Transverse colon (tissue), 4 donors: ENCODE measurements around a stretch of chr22.

DNA sequence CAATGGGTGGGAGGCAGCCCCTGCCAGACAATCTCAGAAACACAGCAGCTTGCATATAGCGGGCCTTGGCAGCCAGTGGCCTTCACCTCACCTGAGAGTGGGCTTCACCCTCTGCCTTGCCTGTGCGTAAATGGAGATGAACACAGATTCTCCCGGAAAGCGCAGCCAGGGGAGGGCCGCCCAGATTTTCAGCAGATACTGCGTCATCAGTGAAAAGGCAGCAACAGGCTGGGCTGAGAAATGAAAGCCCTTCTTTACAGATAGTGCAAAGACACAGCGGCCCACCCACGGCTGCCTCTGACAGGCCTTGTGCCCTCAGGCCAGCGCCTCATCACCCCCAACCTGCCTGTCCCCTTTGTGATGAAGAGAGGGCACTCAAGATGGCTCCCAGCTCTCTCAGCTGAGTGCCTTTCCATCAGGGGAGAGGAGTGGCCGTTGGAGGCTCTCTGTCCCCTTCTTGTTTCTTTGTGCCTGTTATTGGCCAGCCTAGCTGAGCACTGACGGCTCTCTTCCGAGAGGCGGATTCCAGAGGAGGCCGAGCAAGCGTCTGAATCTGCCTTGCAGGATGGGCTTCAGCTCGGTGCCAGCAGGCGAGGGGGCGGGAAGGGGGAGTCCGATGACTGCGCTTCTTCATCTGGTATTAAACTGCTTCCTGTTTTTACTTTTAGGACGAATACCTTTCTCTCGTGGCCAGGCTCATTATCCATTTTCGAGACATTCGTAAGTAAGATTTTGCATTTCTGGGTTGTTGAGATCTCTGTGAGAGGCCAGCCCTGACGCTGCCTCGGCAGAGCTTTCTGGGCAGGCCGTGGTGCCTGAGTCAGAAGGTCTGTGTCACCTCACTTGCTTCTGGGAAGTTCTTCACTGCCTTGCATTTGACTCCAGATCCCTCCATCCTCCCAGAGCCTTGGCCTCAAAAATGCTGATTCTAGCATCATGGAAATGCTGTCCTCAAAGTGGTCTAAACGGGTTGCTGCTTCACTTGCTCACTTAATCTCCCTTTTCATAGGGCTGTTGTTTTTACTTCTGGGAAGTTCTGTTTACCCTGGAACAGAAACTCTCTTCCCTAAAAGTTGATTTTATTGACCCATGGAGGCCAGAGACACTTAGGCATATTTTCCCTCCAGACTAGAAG, 43.7 kb downstream of the MED15 start:
- PRO-cap = no peak
- RAMPAGE, long total RNA, 4 experiments = start-site peak on the plus strand in 1 of 4 experiments, centred at position 697 of the sequence, 5 reads per replicate

GRCh38 chr22:20555060-20555826, 47.8 kb downstream of the MED15 start:
- PRO-cap = no peak
- RAMPAGE, long total RNA, 4 experiments = no peak in any of the 4 experiments

DNA sequence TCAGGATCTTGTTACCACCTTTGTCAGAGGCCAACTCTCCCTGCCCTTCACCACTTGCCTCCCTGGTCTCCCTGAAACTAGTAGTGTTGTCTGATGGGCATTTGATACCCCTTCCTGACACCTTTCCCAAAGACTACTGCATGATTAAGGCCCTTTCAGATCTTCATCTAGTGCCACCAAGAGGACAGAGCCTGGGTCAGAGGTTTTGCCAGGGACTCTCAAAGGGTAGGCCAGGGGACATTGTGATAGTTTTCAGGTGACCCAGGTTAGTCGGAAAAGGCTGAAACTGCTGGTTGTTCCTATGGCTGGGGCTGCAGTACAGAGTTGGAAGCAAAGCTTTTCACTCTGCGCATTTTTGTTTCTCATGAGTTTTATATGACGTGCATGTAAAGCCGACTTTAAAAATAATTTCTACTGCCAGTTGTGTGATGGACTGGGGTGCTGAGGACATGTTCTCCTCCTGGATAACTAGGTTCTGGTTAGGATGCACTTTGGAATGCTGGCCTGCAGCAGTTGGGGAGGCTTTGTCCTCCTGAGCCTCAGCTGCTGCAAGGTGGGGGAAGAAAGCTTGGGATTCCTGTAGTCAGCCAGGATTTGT, 50.8 kb downstream of the MED15 start:
- PRO-cap = no peak
- RAMPAGE, long total RNA, 4 experiments = start-site peak on the plus strand in 1 of 4 experiments, centred at position 503 of the sequence, 5 reads per replicate

- PRO-cap = no peak
- RAMPAGE, long total RNA, 4 experiments = no peak in any of the 4 experiments
These were observed 81.5 kb downstream of the MED15 start for GRCh38 chr22:20588536-20589756.

GRCh38 chr22:20662482-20663059, 111.3 kb upstream of the SERPIND1 start:
- PRO-cap = unidirectional peak, minus-strand start at chr22:20662759
- RAMPAGE, long total RNA, 4 experiments = no peak in any of the 4 experiments

DNA sequence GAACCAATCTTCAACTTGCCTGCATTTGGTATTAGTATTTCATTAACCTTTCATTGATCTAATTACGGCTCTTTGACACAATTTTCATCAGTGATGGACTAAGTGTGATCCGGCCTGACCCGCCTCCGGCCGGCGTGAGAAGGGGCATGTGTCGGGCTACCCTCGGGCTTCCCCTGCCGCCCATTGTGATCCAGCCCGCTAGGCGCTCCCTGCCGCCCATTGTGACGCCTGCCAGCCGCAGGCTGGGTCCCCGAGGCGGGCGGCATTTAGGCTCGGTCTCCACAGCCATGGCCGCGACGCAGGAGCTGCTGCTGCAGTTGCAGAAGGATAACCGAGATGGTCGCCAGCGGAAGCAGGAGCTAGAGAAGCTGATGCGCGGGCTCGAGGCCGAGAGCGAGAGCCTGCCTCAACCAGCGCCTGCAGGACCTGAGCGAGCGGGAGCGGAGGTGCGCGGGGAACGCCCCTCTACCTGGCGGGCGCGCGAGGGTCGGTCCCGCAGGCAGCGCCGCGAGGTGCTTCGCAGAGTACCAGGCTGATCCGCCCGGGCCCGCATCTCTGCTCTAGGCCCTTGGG, 72.0 kb upstream of the SERPIND1 start:
- PRO-cap = no peak
- RAMPAGE, long total RNA, 4 experiments = no peak in any of the 4 experiments

- PRO-cap = no peak
- RAMPAGE, long total RNA, 4 experiments = no peak in any of the 4 experiments
These were observed 70.4 kb upstream of the SERPIND1 start for GRCh38 chr22:20703581-20703816.

- PRO-cap = no peak
- RAMPAGE, long total RNA, 4 experiments = start-site peak on the plus strand in 1 of 4 experiments, at chr22:20945915-20946506 at its widest, 7 reads per replicate
These were observed 20.7 kb upstream of the AIFM3 start for GRCh38 chr22:20946152-20946974.

DNA sequence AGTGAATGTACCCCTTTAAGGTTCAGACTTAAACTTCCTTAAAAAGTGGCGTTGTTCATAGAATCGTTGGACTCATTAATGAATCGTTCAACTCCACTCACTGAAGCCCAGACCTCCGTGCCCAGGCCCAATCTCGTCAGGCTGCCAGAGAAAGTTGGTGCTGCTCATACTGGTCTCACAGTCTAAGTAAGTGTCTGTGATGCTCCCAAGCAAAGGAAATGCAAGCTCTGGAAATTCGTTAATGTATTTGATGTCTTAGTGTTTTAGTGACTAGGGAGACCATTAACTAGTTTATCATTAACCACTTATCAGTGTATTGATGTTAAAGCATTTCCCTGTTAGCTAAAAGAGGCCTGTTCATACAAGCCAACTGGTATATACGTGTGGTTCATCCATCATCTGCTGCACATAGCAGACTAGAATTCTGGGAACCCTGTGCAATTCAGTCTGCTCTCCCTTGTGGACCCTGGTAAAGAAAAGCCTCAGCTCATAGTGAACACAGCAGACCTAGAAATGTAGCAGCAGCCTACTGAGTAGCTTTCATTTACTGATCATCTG, 15.9 kb upstream of the AIFM3 start:
- PRO-cap = no peak
- RAMPAGE, long total RNA, 4 experiments = start-site peak on the plus strand in 1 of 4 experiments, centred at position 50 of the sequence, 5 reads per replicate

- PRO-cap = no peak
- RAMPAGE, long total RNA, 4 experiments = start-site peak on the plus strand in 1 of 4 experiments, at chr22:20952510-20952538 at its widest, 5 reads per replicate
These were observed 15.1 kb upstream of the AIFM3 start for GRCh38 chr22:20951638-20952585.

DNA sequence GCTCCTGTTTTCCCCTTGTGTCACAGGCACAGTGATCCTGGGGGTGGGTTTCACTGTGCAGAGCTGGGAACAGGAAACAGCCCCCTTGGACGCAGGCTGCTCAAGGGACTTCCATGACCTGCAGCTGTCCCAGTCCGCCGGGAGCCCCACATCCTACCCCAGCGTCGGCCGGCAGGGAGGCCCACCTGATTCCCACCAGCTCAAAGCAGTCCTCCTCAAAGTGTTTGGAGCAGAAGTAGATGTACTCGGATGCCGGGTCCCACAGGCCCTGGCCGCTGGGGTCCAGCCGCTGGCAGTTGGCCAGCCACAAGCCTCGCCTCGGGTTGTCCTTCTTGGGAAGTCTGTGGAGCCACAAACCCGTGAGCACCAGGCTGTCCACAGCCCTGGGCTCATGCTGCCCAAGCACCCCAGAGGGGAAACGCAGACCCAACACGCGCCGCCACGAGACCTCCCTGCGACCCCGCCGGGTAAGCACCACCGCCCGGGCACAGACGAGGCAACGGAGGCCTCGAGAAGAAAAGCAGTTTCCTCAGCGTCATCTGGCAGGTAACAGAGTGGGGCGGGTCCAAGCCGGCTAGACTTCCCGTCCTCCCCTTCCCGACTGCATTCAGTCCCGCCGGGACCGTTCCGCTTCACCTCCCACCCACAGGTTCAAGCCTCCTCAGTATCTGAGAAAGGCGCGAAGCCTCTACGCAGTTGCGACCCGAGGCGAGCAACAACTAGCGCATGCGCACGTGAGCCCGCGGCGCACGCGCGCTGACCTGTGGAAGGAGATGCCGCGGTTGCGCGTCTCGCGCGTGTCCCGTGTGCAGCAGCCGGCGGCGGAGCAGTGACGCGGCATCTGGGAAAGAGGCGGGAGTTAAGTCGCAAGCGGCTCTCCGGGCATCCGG, 602 bp downstream of the THAP7 start:
- PRO-cap = bidirectional peak, plus-strand start at position 610 of the sequence, minus-strand start at position 670 of the sequence
- RAMPAGE, long total RNA, 4 experiments = start-site peak on the minus strand in 4 of 4 experiments, centred at positions 402 to 740 of the sequence, 9 to 56 reads per replicate

DNA sequence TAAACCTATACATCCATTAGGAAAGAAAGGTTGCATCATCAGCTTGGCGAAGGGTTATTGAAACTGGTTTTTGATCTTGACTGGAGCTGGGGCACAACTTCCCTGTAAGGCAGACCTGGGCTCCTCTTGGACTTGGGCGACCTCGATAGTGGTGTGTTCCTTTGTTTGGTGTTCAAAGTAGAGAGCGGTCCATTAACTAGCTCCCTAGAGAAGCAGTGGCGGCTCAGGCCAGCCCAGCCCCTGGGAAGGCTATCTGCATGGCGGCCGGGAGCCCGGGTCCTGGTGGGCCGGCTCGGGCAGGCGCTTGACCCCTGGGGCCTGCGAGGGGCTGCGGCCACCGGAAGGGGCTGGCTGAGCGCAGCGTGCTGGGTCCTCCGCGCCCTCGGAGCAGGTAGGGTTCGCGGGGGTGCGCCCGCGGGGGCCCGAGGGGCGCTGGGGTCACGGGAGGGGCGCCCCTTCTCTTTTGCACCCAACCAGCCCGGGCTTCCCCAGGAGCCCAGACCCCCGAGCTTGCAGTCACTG, 763 bp upstream of the HIC2 start:
- PRO-cap = no peak
- RAMPAGE, long total RNA, 4 experiments = no peak in any of the 4 experiments

DNA sequence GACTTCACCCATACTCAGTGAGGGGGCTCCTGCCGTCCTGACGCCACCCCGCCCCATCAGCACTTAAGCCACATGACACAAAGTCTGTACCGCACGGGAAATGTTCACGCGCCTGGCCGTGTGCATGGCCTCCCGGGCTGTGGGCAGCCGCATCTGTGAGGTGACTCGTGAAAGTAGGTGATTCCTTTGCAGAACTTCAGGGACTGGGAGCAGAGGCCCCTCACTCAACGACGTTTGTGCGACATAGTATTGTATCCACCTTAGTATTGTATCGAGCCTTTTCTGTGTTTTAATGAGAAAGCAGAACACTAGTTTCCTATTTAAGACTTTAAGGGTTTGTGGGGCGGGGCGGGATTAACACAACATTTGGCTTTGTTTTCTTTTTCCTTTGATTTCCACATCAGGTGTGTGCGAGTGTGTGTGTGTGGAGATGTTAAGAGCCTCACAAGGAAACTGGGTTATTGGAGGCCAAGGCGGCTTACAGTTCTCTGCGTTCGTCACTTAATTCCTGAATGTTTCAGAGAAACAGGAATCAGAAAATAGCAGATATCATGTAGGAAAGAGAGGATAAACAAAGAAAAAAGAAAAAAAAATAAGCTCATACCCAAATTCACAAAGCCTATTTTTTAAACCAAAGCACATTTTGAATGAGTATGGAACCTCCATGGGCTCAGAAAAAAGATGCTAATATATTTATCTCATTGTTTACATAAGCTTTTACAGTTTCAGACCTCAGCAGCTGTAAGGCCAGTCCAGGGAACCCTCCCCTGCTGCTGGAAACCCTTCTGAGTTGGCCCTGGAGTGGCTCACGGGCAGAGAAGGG, 18.1 kb upstream of the TMEM191C start:
- PRO-cap = no peak
- RAMPAGE, long total RNA, 4 experiments = start-site peak on the plus strand in 1 of 4 experiments, centred at position 723 of the sequence, 5 reads per replicate

DNA sequence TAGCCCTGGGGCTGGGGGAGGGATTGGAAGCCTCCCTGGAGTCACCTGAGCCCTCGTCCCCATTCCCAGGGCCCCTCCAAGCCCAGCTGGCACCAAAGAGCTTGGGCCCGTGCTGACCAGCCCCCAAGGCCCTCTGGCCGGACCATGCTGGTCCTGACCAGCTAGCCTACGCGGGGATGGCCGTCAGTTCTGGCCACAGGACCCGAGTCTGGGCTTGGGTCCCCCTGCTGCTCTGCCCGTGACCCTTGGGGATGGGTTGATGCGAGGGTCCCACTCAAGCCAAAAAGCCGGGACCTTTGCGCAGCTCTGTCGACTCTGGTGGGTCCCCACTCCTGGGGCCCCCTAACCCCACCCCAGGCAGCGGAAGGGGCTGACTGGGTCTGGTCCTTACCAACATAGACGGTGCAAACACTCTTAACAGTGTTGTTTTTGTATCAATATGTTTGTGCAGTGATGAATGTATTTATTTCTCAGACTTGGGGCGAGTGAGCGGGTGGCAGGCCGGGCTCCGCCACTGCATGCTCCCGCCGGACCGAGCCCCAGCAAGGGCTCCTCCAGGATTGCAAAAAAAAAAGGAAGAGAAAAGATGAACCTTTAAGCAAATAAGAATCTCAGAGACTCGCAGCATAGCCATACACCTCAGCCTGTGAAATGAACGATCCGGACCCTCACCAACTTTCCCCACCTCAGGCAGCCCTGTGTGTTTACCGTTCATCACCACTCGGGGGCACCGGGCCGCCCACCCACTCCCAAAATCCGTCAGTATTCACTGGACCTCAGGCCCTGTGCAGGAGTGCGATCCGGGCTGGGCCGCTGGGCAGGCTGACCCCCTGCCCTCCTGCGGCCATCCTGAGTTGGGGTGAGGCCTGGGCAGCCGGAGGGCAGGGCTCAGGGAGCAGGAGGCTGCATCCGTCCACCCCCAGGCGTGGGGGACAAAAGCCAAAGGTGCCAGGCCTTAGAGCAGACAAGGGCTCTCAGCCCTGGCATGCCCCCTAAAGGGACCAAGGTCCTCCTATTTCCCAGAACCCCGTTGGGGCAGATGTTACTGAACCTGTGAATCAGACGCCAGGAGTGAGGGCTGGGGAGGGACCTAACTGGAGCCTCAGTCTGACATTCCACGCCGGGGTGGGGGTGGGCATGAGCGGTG, 17.1 kb upstream of the TMEM191C start:
- PRO-cap = no peak
- RAMPAGE, long total RNA, 4 experiments = start-site peak on the plus strand in 1 of 4 experiments, centred at position 562 of the sequence, 19 reads per replicate

DNA sequence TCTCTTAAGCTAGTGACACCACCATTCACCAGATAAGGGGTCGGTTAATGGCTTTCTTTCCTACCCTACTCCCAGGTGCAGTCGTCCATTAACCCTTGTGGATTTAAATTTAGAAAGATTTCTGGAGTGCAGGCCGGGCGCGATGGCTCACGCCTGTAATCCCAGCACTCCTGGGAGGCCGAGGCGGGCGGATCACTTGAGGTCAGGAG, 1.4 kb downstream of the UBE2L3 start:
- PRO-cap = no peak
- RAMPAGE, long total RNA, 4 experiments = no peak in any of the 4 experiments

DNA sequence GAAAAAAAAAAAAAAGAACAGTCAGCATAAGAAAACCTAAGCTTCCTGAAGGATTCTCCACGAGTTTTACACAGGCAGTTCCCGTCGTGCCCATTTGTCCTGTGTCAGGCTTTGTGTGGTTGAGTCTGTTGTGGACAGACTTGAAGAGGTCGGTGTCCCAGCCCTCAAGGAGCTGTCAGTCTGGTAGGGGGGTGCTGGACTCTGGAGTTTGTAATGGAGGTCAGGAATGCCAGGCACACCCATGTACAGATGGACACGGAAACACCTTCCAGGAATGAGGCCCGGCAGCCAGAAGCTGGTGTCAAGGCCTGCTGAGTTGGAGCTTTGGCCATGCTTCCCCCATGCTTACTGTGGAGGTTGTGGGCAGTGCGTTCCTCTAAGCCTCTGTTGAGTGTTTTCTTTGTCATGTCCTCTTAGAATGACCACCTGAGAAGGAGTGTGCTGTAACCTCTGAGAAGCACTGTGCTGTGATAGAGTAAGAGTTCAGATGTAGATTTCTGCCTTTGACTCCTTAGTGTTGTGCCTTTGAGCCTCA, 10.9 kb downstream of the UBE2L3 start:
- PRO-cap = unidirectional peak, plus-strand start at position 291 of the sequence
- RAMPAGE, long total RNA, 4 experiments = no peak in any of the 4 experiments

- PRO-cap = no peak
- RAMPAGE, long total RNA, 4 experiments = no peak in any of the 4 experiments
These were observed 31.0 kb downstream of the PPIL2 start for GRCh38 chr22:21696680-21697378.

- PRO-cap = unidirectional peak, plus-strand start at chr22:21731730
- RAMPAGE, long total RNA, 4 experiments = no peak in any of the 4 experiments
These were observed 3.9 kb downstream of the YPEL1 start for GRCh38 chr22:21731594-21732139.

GRCh38 chr22:21765877-21766657, 30.5 kb upstream of the YPEL1 start:
- PRO-cap = no peak
- RAMPAGE, long total RNA, 4 experiments = start-site peak on the minus strand in 1 of 4 experiments, at chr22:21766018-21766726 at its widest, 17 reads per replicate

- PRO-cap = no peak
- RAMPAGE, long total RNA, 4 experiments = no peak in any of the 4 experiments
These were observed 31.3 kb upstream of the YPEL1 start for GRCh38 chr22:21766658-21767563.